ENCODE results near the gene NPIPB2.

DNA sequence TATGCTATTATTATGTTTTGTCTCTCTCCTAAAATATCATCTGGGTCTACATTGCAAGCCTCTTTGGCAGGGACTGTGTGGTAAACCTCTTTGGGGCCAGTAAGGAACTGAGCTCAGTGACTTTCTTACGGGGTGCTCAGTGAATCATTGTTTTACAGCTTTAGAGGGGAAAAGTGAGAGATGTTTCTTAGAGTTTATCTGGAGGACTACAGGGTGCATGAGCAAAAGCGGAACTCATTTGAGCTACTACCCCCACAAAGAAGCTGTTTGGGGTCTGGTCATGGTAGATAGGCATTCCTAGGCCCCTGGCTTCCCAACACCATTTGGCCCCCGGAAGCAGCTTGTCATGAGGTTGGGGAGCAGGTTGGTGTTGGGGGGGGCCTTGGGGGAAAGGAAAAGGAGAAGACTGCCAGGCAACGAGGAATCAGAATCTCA lies 9.9 kb downstream of the CIITA start:
- RRBS = no CpG with 5 or more reads among the region's 4 CpGs

DNA sequence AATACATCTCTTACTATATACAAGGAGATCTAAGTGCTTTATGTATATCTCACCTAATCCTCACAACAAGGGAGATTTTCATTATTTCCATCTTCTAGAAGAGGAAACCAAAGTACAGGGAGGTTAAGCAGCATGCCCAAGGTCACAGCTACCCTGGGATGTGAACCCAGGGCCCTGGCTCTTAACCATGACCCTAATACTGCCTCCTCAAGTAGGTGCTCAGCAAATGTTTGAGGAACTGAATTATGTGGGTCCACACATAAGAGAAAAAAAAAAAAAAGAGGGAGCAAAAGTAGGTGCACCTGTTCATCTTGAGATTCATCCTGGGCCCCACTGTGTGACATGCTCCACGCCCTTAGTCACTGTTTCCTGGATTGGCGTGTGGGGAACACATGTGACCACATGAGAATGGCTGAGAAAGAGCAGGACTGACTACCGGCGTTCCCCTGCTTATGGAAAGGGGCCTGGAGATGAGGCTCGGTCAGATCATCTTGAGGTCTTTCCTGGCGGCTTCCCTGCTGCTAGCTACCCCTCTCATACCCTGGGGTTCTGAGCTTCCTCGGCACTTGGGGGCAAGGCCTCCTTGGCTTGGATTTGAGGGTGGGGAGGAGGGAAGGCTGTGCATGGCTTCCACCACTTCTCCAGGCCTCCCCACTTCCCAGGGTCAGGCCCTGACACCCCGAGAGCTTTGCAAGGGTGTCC lies 4.0 kb downstream of the DEXI start:
- RRBS = no CpG with 5 or more reads among the region's 8 CpGs

GRCh38 chr16:10957785-10958043 lies 13.3 kb downstream of the CLEC16A start:
- RRBS = no CpG with 5 or more reads among the region's 4 CpGs

- RRBS = 68% methylated on average over 1 of the region's 12 CpGs
Measured at GRCh38 chr16:11128093-11129323, 127.5 kb downstream of the SOCS1 start.

DNA sequence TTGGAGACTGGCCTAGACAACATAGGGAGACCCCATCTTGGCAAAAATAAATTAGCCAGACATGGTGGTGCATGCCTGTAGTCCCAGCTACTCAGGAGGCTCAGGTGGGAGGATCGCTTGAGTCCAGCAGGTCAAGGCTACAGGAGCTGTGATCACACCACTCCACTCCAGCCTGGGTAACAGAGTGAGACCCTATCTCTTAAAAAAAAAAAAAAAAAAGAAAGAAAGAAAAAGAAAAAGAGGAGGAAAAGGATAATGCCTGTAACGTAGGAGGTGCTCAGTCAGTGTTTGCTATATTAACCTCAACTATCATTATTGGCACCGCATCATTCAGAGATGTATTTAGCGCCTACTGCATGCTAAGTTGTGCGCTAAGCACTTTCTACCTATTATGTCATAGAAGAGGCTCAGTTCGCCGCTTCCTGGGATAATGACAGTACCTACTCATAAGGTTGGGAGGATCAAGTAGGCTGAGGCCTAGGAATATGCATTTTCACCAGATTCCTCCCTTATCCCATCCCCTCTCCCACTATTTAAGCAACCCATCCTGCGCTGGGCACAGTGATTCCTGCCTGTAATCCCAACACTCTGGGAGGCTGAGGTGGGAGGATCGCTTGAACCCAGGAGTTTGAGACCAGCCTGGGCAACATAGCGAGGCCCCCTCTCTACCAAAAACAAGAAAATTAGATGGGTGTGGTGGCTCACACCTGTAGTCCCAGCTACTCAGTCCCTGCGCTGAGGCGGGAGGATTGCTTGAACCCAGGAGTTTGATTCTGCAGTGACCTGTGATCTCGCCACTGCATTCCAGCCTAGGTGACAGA lies 4.8 kb downstream of the SOCS1 start:
- RRBS = no CpG with 5 or more reads among the region's 13 CpGs

GRCh38 chr16:11257245-11257835 lies 1.3 kb upstream of the SOCS1 start:
- RRBS = no CpG with 5 or more reads among the region's 17 CpGs

DNA sequence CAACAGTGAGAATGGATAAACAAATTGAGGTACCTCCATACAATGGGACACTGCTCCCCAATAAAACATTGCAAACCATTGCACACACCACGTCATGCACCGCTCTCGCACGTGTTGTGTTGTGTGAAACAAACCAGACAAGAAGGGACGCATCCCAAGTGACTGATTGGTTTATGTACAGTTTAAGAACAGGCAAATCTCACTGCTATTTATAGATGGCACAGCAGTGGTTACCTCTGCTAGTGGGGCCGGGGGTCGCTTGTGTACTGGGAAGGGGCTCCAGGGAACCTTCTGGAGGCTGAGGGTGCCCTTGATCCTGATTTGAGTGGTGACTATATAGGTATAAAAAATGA lies 16.0 kb upstream of the PRM1 start:
- RRBS = no CpG with 5 or more reads among the region's 7 CpGs

GRCh38 chr16:11329015-11329681 lies 16.1 kb upstream of the RMI2 start:
- RRBS = no CpG with 5 or more reads among the region's 10 CpGs

- RRBS = no CpG with 5 or more reads among the region's 2 CpGs
Measured at GRCh38 chr16:11534235-11534649, 7.2 kb upstream of the ENSG00000188897 start.

- RRBS = 1% methylated on average over 45 of the region's 107 CpGs
Measured at GRCh38 chr16:11668585-11669532, 604 bp downstream of the SNN start.

GRCh38 chr16:11688993-11689627 lies 20.9 kb downstream of the SNN start:
- RRBS = no CpG with 5 or more reads among the region's 3 CpGs

DNA sequence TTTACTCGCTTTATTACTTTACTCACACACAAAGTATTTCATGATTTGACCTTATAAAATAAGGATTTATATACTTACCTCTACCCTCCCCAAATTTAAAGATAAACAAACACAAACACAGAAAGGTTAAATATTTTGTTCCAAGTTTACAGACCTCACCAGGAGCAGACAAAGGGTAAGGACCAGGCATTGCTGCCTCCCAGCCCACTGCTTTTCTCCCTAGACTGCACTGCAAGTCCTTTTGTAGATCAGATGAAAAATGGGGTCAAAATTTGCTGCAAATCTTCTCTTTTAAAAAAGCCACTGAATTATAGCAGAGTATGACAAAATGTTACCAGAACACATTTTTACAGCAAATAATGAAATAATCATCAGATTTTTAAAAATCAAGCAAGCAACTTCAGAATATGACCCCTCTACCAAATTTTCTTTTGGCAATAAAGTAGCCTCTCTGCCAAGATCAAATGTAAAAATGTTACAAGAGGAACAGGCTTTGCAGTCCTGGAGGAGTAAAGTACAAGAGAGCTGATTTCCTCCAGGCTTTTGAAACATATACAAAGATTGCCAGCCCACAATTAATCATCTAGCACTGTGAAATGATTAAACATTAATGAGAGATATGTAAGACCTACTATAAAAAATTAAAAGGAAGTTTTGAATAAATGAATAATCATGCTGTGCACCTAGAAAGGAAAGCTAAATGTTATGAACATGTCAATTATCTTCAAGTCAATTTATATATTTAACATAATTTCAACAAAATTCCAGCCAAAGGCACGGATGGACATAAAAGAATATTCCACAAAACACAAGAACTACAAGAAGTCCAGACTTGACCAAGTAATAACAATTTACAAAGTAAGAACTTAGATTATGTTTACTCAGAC lies 26.4 kb downstream of the TXNDC11 start:
- RRBS = no CpG with 5 or more reads among the region's 2 CpGs

GRCh38 chr16:11730902-11731306 lies 11.8 kb downstream of the TXNDC11 start:
- RRBS = no CpG with 5 or more reads among the region's 2 CpGs

GRCh38 chr16:11748190-11749021 lies 5.7 kb upstream of the TXNDC11 start:
- RRBS = no CpG with 5 or more reads among the region's 9 CpGs

- RRBS = no CpG with 5 or more reads among the region's 6 CpGs
Measured at GRCh38 chr16:11750996-11751415, 8.3 kb upstream of the TXNDC11 start.

DNA sequence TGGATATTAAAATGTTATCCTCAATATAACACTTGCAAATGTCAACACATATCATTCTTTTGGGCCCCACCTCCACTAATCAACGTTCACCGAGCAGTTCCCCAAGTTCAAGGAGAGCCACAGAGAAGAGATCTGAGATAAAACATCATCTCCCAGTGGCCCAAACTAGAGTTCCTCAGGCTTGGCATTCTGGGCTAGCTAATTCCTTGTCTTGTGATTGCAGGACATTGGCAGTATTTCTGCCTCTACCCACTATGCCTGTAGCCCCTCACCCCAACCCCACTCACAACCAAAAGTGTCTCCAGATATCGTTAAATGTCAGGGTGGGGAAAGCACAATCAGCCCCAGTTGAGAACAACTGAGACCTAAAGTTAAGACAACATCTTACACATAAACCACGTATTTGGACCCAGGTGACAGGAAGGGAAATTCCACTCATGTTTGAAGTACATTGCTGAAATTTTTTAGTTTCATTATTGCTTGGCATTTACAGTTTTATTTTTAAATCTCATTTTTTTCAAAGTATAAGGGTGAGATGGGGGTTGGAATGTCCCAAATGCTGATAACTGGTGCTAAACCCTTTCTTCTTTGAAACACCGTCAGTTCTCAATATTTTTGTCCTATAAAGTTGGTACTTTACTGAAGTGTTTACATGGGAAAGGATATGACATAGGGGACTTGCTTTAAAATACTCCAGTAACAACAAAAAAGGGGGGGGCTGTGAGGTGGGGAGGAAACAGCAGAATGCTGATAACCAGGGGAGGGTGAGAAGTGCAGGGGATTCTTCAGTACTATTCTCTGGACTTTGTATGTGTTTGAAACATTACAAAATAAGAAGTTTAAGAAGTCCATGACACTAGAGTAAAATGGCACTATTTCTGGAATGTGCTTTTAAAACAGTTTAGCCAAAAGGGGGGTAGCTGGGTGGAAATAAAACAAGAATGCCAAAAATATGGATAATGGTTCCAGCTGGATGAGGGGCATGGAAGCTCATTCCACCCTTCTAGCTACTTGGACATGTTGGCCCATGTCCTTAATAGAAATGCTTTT lies 13.5 kb downstream of the ZC3H7A start:
- RRBS = no CpG with 5 or more reads among the region's 5 CpGs

GRCh38 chr16:11868304-11869167 lies 17.2 kb upstream of the RSL1D1 start:
- RRBS = no CpG with 5 or more reads among the region's 4 CpGs

GRCh38 chr16:11941933-11942482 lies at the start of gene NPIPB2:
Gene NPIPB2 (minus strand): TSS chr16:11942045.
- RRBS = no CpG with 5 or more reads among the region's 4 CpGs

DNA sequence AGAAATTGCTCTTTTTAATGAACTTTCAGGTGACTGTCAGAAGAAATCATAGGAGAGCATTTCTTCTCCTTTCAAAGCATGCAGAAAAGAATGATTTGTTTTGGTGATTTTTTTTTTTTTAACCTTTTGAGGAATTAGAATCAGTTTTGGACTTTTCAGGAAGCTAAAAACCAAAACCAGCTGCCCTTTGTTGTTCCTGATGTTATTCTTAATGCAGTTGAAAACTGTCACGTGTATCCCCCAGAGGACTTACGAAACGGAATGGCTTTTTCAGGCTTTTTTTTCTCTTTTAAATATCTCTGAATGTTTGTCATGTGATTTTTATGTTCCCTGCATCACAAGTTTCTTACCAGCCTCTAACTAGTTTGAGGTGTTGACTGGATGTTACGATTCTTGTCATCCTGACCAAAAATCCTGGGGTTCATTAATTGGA lies 34.1 kb downstream of the SNX29 start:
- RRBS = no CpG with 5 or more reads among the region's 4 CpGs

- RRBS = no CpG with 5 or more reads among the region's 20 CpGs
Measured at GRCh38 chr16:12078679-12079492, 102.4 kb downstream of the SNX29 start.